Type B pancreatic cell (in vitro differentiated cells): ENCODE results near the genes KCNK7 and MAP3K11.

- PRO-cap: no peak
These were observed 2.3 kb upstream of the SYVN1 start for GRCh38 chr11:65136535-65137084.

- PRO-cap: no peak
These were observed 16.5 kb upstream of the SYVN1 start for GRCh38 chr11:65150585-65151492.

GRCh38 chr11:65151493-65151901 is 17.2 kb upstream of the SYVN1 start:
- PRO-cap: no peak

GRCh38 chr11:65388229-65389069 is 2.0 kb downstream of the FRMD8 start:
- PRO-cap: no peak

DNA sequence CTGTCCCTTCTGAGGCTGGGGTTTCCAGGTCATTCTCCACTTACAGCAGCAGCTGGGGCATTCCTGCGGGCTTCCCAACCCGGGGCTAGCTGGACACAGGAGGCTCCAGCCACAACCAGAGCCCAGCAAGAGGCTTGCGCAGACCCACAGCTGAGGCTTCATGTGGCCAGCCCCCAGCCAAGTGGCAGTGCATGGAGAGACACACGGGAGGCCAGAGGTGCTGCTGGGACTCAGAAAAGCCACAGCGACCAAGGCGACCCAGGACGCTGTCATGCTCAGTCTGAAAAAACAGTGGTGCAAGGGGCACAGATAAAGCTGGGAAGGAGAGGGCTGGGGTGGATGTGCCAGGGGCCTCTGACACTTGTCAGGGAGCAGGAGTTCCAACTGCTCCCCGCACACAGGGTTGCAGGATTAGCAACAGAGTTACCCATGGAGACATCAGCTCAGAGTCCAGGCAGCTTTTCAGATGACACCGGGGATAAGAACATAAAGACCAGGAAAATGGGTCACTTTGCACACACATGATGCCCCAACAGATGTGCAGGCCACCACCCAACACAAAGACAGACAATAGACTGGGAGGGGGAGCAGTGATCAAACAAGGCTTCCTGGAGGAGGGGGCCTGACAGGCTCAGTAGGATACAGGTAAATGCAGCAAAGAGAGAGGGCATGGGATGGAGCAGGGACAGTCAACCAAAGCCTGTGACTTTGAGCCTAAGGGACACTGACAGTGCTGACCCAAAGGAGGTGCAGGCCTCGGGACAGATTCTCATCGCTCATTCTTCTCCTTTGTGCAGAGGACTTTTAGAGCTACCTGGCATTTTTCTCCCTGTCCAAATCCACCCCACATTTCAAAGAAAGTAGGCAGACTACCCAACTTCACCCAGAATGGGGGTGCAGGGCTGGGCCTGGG is 29.3 kb downstream of the FRMD8 start:
- PRO-cap: no peak

GRCh38 chr11:65419480-65420648 is 33.4 kb downstream of the FRMD8 start:
- PRO-cap: bidirectional peak, plus-strand start at chr11:65420229, minus-strand start at chr11:65420040

DNA sequence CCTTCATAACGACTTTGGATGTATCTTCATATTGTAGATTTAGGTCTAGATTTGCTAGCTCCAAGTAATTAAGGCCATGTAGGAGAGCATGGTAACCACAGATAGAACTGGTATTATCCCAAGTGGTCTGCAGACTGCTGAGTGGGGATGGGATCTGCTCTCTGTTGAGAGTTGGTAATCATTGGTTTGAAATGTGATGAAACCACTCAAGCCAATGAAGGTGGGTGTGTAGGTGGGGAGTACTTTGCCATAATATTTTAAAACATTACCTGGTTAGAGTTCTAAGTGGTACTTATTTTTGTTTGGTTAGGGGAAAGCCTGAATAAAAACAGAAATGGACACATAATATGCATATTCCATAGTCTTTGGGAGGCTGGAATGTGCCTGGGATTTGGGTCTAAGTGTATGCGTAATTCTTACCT is 40.1 kb downstream of the FRMD8 start:
- PRO-cap: bidirectional peak, plus-strand start at position 135 of the sequence, minus-strand start at position 139 of the sequence

DNA sequence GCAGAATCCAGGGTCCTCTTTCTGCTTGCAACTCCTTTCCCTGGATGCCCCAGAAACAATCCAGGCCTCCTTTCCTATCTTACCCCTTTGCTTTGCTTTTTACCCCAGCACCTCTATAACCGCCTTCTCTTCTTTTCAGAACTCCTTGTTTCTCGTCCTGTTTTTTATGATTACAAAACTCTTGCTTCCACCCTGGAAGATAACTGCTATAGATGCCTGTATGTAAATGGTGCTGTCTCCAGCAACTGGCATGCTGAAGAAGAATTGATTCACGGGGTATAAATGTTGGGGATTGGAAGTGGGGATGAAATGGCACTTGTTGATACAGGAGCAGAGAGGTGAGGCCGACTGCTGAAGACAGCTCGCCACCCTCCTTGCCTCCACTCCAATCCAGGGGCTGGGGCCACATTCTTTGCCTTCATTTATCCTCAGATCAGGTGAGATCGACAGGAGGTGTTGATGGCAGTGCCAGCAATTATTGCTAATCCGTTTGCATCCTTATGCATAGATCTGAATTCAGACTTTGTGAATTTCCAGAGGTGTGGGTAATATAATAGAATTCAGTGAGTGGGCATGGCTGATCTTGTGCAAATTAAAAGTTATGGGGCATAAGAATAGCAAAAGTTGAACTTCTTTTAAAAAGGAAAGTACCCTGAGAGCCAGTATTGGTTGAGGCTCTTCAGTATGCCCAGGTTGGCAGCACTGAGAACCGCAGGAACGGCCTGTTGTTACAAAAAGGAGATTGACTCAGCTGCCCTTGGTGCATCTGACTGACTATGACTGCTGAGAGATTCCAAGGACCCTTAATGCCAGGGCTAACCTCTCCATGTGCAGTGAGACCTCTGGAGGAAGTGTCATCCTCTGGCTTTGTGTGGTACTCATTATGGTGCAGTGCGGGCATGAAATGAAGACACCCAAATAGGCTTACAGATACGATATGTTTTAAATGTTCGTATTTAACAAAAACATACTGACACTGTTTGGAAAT is 41.5 kb downstream of the FRMD8 start:
- PRO-cap: unidirectional peak, plus-strand start at position 285 of the sequence; unidirectional peak, plus-strand start at position 560 of the sequence

DNA sequence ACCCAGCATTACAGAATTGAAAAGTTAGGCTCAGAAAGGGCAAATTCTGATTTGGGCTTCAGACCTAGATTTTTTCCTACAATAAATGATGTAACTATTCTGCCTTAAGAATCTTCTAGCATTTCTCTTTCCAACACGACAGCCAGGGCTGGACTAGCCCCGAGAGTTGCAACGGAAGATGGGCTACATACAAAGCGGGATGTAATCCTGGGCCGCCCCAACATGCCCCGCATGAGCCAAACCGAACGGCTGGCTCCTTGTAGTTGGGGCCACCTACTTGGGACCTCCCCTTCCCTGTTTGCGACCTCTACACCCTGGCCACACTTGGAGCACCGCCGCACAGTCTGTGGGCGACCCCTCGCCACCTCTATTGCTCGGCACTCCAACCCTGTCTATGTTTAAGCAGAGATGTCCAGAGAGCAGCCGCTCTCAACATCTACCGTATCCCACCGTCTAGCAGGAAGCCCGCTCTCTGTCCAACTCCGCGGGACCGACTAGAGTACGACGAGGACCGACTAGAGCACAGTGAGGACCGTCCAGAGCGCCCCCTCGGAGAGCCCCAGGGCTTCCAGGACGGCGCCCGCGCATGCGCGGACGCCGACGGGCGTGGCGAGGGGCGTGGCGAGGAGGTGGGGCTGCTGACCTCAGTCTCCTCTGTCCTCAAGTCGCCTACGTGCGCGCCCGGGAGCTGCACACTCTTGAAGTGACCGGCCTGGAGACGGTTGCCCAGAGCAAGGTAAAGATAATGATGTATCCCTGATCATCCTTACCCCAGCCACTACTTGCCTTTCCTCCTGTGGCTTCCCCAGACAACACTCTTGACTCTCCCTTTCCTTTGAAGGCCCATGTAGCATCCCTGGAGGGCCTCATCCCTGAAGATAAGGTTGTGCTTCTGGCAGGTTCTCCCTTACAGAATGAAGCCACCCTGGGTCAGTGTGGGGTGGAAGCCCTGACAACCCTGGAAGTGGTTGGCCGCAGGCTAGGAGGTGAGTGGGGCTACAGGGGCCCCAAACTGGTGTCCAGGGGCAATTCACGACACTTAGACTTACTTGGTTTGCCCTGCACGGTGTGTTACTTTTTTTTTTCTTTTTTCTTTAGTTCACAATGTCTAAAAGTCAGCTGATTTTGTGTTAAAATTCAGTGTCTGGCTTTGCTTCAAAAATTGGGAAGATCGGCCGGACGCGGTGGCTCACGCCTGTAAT is 68.6 kb downstream of the FRMD8 start:
- PRO-cap: bidirectional peak, plus-strand start at position 691 of the sequence, minus-strand start at position 536 of the sequence

DNA sequence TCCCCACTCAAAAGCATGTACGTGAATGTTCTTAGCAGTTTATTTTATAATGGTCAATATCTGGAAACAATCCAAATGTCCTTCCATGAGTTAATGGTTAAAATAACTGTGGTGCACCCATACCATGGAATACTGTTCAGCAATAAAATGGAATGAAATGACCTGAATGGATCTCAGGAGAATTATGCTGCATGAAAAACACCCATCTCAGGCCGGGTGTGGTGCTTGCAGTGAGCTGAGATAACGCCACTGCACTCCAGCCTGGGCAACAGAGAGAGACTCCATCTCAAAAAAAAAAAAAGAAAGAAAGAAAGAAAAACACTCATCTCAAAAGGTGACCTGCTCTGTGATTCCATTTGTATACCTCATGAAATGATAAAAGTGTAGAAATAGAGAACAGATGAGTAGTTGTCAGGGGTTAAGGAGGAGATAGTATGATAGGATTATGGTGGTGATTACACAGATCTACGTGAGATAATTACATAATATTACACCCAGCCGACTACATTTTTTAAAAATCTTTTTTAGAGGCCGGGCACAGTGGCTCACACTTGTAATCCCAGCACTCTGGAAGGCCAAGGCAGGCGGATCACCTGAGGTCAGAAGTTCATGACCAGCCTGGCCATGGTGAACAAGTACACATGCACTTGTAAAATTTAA is 57.0 kb upstream of the SCYL1 start:
- PRO-cap: no peak

GRCh38 chr11:65528892-65529429 is 4.1 kb downstream of the SCYL1 start:
- PRO-cap: no peak

DNA sequence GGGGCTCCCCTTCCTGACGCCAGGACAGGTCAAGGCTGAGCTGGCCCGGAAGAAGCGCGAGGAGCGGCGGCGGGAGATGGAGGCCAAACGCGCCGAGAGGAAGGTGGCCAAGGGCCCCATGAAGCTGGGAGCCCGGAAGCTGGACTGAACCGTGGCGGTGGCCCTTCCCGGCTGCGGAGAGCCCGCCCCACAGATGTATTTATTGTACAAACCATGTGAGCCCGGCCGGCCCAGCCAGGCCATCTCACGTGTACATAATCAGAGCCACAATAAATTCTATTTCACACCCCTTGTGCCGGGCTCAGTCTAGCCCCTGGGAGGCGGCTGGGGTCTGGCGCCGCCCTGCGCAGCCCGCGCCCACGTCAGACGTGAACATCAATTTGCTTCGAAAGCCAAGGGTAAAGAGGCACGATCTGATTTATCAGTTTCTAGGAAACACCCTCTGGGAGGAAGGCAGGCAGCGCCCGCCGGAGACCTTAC is 13.6 kb downstream of the SCYL1 start:
- PRO-cap: no peak

DNA sequence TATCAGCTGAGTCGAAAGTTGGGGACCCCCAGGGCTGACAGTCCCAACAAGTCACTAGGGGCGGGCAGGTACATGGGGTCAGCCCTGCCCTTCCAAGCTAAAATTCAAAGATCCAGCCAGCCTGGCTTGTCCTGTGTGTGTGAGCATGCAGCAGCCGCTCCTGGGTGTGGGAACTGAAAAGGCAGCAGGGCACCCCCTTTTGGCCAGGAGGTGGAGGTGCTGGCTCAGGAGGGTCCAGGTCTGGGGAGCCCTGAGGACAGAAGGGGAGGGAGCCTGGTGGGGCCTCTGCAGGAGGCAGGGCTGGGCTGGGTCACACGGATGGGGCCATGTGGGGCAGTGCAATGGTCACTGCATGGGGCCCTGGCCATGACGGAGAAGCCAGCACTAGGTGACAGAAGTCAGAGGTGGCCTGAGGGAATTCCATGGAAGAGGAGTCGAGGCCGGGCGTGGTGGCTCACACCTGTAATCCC is 6.9 kb downstream of the KCNK7 start:
- PRO-cap: no peak

GRCh38 chr11:65595475-65596157 is at the start of gene KCNK7:
TSS of gene KCNK7 (minus strand) at chr11:65595800.
- PRO-cap: no peak

DNA sequence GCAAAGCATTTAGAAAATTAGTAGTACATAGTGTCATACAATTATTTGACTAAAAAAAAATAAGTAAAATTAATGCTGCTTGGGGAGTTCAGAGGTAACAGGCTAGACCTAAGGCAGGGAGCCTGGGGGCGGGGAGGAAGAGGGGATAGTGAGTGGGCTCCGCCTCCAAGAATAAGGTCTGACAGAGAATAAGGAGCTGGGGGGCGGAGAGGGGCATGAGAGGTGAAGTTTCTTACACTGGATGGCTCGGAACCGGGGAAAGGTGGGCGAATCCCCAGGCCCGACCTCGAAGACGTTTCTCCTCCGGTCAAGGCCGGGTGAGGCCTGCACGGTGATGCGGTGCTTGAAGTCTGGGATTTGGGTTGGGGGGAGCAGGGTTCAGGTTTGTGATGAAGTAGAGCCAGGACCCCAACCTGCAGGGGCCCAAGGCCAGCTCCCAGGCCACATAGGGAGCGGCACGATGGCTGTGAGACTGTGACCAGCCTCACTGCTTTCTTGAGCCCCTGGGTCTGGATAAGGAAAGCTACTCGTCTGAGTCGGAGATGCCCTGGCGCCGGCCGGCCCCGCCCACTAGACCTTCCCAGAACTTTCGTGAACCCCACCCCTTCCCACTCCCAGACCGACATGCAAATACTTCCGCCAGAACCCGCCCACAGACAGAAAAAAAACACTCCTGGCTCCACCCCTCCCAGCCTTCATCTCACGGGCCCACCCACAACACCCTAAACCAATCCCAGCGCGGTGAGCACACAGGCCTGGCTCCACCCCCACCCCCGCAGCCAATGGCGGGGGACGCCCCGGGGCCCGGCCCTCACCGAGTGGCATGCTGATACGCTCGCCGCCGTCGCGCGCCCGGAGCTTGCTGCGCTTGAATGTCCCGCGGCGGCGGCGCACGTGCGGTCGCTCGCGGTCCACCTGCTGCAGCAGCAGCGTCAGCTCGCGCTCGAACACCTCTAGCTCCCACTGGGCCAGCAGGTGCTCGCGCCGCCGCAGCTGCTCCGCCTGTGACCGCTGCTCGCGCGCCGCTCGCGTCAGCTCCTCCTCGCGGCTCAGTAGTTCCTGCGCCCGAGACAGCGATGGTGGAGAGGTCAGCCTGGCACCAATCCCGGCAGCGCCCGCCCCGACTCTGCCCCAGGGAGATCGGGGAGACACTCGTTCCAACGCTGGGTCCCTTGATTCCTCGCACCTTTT is 7.2 kb downstream of the MAP3K11 start:
- PRO-cap: no peak

DNA sequence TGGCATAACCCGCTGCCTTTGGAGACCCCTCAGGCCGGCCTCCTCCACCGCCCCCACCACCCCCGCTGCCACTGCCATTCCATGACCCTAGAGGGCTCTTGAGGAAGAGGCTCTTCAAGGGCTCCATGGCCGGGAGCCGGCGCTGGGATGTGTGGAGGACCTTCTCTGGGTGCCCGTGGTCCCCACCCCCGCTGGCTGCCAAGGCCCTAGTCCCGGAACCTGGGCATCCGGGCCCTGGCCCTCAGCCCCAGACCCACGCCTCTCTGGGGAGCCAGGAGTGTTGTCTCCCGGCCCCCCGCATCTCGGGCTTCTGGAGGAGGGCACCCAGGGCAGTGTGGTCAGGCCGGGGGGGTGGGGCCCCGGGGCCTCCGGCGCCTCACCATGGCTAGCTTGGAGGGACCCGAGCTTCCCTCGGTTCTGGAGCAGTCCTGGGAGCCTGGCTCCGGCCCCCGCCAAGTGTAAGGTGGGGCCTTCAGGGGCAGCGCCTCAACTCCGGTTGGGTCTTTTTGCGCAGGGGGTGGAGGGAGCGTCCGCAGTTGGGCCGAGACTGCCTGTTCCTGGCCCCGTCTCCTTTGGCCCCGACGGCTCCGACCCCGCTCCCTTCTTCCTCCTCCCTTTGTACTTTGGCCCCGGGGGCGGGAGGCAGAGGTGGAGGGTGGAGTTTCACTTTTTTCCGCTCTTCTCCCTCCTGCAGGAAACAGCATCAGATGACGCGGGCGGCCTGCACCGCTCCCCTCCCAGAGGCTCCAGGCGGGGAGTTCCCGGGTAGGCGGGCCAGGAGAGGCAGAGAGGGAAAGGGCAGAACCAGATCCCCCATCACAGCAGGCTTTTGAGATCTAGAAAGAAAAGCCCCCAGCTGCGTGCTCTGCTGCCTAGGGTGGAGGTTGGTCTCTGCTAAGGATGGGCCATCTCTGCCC is at the start of gene MAP3K11:
Gene MAP3K11 (minus strand): TSS at position 592 of the 917 bp plus-strand sequence.
- PRO-cap: bidirectional peak, plus-strand start at position 126 of the sequence, minus-strand start outside the sequence; bidirectional peak, plus-strand start at position 503 of the sequence, minus-strand start at position 312 of the sequence; bidirectional peak, plus-strand start at position 777 of the sequence, minus-strand start at position 592 of the sequence

GRCh38 chr11:65643680-65644271 is 5.9 kb downstream of the SIPA1 start:
- PRO-cap: no peak

GRCh38 chr11:65646880-65648098 is 9.4 kb downstream of the SIPA1 start:
- PRO-cap: no peak

DNA sequence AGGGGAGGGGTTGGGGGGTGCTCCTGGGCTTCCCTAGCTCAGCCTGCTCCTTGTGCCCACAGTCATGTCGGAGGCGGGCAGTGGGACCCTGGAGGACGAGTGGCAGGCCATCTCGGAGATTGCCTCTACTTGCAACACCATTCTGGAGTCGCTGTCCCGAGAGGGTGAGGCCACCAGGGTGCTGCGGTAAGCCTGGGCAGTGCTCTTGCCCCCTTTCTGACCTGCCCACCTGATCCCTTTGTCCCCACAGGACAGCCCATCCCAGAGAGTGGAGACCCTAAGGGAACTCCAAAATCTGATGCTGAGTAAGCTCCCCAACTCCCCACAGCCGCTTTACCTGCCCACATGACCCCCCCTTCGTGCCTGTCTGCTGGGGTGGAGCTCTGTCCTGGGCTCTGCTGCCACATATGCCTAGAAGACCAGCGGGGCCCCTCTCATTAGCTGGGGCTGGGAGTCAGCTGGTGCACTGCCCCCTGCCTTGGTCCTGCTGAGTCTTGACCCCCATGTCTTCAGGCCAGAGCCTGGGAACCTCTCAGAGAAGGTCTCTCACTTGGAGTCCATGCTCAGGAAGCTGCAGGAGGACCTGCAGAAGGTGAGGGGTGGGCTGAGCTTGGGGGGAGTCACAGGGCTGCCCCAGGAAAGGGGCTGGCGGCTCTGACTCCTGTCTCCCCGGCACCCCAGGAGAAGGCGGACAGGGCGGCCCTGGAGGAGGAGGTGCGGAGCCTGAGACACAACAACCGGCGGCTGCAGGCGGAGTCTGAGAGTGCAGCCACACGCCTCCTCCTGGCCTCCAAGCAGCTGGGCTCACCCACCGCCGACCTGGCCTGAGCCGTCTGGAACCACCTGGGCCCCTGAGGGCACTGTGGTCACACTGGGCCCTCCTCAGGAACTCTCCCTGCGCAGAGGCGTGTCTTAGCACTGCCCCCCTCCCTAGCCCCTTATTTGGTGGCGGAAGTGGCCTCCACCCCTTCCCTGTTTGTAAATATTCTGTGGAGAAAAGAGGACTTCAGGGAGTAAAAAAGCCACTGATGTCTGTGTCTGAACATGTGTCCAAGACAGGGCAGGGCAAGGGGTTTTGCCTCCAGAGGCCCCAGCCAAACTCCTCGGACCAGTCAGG is 12.3 kb downstream of the SIPA1 start:
- PRO-cap: no peak

- PRO-cap: bidirectional peak, plus-strand start at chr11:65651774, minus-strand start at chr11:65651626
These were observed 11.0 kb downstream of the RELA start for GRCh38 chr11:65651444-65652384.